Calu3 (cell line): Measurements from ENCODE around the genes YEATS4 and RAB3IP.

GRCh38 chr12:69250968-69251616, 11.7 kb downstream of the CPSF6 start:
- PRO-cap: no peak

GRCh38 chr12:69275762-69276202, 36.4 kb downstream of the CPSF6 start:
- PRO-cap: no peak

GRCh38 chr12:69359470-69360733, at the start of gene YEATS4:
TSS of gene YEATS4 (plus strand) at chr12:69359743.
- PRO-cap: bidirectional peak, plus-strand start at chr12:69359751, minus-strand start at chr12:69360220; unidirectional peak, minus-strand start at chr12:69360723

- PRO-cap: no peak
Observed at GRCh38 chr12:69610193-69610392, 614 bp downstream of the LRRC10 start.

- PRO-cap: bidirectional peak, plus-strand start at chr12:69739109, minus-strand start at chr12:69739105; bidirectional peak, plus-strand start at chr12:69739390, minus-strand start at chr12:69739305
Observed at GRCh38 chr12:69738827-69739655, at the start of gene RAB3IP. TSS of gene RAB3IP (plus strand) at chr12:69738860.

DNA sequence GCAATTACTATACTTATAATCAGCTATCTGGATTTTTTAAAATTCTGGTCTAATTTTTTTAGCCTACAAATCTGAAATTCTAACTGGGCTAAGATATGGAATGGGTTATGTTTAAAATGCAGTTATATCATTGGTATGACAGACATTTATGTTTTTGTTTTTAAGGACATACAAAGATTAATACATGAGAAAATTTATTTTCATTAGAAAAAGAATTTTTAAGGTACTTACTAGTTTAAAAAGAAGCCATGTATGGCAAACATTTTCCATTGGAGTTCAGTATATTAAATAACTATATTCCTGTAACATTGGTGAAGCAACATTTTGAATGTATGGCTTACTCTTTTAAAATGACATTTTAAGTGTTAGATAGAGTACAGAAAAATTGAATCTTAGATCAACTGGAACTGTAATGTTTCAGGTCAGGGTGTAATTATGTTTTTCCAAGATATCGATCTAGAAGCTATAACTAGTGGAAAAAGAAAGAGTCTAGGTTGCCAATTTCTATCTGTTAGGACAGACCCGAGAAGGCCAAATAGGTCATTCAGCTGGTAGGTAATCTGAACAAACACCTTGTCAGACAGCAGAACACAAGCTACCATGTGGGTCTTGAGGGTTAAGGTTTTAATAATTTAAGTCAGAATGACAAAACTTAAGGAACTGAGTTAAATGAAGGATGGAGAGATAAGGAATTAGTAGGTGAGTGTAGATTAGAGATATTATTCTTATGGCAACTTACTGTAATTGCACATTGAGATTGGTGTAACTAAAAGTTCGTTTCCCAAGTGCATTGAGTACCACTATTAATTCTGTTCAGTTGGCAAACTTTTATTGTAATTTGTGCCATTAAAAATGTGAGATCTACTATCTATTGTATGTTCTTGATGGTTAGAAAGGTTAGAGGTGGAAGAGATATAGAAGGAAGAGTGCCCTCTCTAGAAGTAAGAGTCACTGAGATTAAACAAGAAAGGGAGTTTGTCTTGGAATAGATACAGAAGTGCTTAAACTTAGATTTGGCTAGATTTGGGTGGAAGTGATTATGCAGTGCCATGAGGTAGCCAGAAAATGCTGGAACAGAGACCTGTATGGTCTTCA, 44.9 kb upstream of the KCNMB4 start:
- PRO-cap: no peak

- PRO-cap: no peak
Observed at GRCh38 chr12:70586554-70587121, 50.6 kb downstream of the PTPRB start.

GRCh38 chr12:70608646-70609060, 28.6 kb downstream of the PTPRB start:
- PRO-cap: no peak

DNA sequence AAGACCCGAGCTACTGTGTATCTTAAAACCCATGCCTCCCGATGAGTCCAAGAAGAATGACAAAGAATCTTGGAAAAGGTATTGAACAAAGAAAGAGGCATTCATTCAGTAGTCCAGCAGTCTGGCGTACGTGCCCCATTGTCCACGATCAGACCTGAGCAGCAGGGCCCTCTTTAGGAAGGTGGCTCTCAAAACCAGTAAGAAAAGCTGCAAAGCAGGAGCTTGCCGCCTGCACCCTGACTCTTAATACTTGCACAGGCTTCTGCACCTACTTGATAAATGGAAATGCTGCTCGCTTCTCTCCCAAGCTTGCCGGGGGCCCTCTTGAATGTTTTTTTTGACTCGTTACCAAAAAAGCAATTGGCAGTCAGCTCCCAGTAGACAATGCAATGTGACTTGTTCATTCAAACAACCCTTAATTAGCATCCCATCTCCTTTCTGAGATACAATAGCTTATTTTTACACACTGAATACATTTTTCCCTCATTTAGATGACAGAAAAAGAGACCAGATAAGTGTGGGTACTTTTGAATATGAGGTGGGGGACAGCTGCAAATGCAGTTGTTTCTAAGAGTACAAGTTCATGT, 27.2 kb upstream of the PTPRB start:
- PRO-cap: no peak

DNA sequence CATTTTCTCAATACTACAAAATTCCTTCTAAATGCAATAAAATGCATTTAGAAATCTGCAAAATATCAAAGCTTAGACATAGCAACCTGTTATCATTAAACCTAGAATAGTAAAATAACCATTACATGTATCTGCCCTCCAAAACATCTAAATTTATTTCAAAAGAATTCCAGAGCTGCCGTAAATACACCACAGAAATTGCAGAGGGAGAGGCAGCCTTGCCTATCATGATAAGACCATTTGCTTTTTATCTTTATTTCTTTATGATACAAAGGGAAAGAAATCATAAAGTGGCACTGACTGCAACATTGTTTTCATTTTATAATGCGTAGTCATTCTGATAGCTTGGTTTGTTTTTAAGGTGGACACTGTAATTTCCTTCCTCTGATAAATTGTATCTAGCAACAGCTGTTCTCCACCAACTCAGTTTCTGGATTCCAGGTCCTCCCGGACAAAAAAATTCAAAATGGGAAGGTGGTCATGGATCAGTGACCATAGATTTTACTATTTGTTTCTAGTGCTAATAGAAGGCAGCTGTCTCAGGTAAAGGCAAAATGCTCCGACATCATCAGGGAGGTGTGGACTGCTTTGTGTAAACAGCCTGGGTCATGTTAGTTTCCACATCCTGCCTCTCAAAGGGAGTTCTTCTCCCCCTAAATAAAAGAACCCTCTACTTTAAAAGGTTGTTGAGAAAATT, 578 bp upstream of the TSPAN8 start:
- PRO-cap: bidirectional peak, plus-strand start at position 317 of the sequence, minus-strand start at position 255 of the sequence

GRCh38 chr12:71161474-71161887, 3.7 kb upstream of the TSPAN8 start:
- PRO-cap: no peak

DNA sequence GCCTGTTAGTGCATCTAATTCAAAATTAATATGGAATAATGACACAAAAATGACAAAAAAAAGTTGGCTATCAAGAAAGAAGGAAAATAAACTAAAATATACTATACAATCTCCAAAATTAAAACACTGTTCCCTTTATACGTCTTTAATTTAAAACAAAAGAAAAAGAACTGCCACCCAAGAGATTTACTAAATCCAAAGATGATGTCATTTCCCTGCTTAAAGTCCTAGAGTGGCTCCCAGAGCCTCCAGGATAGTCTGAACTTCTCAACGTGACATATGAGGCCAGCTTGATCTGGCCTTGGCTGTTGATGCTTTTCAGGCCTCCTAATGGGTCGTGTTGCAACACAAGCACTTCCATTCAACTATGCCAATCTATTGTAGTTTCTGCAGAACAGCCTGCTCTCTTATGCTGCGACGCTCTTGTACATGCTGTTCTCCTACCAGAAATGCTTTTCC, 35.6 kb downstream of the LGR5 start:
- PRO-cap: no peak

DNA sequence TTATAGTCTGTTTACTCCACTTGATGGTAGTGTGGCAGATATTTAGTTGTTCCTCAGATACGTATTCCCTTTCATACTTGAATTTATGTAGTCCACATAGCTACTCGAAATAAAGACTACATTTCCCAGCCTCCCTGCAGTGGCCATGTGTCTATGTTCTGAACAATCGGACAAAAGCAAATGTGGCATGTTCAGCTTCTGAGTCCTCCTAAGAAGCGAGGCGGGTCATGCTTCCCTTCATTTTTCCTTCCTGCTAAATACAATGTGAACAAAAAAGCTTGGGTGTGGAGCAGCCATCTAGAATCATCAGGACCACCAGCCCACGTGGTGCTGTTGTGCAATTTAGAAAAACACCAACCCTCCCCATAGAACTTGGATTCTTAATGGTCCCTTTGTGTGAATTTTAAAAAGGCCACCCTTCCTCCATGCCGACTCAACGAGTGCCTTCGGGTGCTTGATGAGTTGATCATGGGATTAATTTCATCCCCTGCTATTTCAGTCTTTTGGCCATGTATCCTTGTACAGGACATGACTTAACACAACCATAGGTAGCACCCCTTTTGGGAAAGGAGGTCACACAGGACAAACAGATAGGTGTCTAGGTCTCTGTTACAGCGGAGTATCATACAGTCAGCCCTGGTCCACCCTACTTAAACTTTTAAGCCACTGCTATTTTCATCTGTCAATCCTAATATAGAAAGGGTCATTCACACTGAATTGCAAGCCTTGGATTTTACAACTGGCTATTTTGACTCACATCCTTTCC, 60.7 kb downstream of the ZFC3H1 start:
- PRO-cap: no peak

DNA sequence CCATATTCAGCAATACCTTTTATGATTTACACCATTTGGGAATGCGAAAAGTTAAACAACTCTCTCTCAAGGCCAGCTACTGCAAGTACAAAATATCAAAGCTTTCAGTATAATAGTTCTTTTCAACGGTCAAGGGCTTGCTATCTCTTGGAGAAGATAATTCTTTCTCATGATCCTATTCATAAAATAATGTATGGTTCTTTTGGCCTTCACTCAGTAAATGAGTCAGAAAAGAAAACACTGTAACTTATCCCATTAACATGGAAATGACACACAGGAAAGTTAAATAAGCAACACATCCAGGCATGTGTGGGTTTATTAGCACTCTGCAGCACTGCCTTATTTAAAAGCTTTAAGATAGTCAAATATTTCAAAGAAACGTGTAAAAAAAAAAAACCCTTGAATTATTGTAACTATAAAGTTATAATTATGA, 36.9 kb downstream of the ZFC3H1 start:
- PRO-cap: no peak

GRCh38 chr12:71650765-71651678, 12.6 kb downstream of the ZFC3H1 start:
- PRO-cap: no peak

- PRO-cap: no peak
Observed at GRCh38 chr12:71885067-71885876, 45.7 kb downstream of the TBC1D15 start.

GRCh38 chr12:74170517-74171547, 366.8 kb upstream of the ATXN7L3B start:
- PRO-cap: no peak

DNA sequence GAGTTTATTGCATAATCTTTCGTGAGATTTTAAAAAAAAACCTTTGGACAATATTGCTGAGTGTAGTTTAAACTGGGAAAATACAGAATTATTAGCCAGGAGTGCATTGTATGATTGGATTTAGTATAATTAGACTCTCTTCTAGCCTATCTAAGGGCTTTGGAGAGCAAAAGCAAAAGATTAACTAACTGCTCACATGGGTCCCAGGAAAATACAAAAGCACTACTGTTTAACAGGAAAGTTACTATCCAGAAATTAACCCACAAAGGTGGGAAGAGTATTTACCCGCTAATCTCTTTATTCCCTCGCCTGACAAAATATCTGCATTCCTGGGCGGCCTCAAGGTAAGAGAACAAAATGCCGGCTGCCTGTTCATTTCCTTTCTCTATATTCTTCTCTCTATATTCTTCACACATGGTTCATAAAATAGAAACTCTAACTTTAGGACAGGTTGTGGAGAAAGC, 309.6 kb downstream of the ATXN7L3B start:
- PRO-cap: unidirectional peak, plus-strand start at position 326 of the sequence

DNA sequence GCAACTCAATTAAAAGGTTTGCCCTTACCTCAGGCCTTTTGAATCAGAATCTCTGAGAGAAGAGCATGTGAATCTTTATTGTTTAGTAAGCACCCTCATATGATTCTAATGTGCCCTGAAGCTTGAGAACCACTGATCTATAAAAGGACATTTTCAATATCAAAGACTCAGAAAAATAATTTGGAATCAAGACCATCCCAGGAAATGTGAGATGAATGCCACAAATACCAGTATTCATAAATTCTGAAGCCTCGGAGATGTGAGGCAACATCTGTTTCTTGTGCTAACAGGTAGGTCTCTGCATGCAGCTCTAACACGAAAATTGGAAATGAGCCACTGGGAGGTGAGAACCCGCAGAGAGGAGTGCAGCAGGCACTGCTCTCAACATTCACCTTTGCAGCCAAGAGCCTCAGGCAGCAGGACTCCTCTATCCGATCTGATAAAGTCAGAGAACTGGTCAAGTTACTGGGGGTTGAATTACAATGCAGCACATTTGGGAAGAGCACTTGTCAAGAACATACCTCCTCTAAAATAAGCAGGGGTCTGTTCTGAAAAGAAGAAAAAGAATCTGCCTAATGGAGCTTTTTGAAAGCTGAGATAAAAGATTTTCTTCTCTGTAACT, 209.4 kb upstream of the KRR1 start:
- PRO-cap: no peak

DNA sequence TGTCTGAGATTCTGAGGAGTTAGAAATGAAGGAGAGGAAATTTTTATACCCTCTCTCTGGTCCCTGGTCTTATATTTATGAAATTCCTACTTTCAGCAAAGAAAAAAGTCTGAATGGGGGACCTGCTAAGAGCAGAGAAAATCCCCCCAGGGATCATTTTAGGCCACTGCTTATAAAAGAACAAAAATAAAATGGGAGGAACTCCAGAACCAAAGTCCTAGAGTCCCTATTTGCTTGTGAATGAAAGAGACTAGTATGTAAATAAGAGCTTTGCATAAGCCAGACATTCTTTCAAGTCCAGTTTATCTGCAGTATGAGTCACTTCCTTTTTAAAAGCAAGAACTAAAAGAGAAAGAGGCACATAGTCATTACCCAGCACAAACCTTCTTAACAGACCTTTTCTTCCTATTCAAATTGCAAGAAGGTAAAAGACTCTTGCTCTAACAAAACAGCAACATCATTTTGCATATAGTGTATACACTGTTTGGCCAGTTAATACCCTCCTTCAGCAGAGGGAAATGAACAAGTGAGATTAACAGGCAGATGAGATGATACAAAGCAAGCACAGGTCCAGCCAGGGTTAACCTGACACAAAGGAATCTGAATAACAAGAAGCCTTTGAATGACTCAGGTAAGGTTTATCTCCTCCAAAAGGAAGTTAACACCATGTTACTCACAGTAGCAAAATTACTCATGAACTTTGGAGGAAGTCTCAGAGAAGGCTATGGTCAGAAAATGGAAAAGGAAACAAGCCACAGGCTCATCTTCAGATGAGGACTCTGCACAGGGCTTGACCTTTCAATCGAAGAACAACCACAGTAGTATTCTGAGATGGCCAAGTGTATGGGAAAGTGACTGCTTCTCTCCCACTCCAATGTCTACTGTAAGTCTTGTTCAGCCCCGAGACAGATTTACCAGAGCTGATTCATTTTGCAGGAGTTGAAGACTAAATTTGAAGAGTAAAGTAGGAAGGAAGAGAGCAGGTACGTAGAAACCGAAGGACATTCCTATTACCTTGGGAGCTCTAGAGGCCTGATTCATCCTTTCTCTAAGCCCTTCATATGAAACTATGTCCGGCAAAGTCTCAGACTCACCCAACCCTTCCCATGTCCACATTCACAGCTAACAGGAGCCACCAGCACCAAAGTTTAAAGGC, 140.1 kb downstream of the NAP1L1 start:
- PRO-cap: bidirectional peak, plus-strand start at position 332 of the sequence, minus-strand start at position 242 of the sequence; bidirectional peak, plus-strand start at position 715 of the sequence, minus-strand start at position 592 of the sequence